Ureter (tissue), 1 donor: ENCODE measurements around a stretch of chr16.

DNA sequence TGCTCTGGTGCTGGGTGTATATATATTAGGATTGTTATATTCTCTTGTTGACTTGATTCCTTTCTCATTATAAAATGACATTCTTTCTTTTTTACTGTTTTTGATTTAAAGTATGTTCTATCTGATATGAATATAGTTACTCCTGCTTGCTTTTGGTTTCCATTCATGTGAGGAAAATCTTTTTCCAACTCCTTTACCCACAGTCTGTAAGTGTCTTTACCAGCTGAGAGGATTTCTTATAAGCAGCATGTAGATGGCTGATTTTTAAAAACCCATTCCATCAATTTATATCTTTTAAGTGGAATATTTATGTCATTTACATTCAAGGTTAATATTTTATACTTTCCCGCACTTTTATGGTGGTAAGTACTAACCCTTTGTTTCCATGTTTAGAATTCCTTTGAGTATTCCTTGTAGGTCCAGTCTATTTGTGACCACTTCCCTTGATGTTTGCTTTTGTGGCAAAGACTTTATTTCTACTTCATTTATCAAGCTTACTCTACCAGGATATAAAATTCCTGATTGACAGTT, 153.4 kb upstream of the NETO2 start:
- PRO-cap, result no peak

DNA sequence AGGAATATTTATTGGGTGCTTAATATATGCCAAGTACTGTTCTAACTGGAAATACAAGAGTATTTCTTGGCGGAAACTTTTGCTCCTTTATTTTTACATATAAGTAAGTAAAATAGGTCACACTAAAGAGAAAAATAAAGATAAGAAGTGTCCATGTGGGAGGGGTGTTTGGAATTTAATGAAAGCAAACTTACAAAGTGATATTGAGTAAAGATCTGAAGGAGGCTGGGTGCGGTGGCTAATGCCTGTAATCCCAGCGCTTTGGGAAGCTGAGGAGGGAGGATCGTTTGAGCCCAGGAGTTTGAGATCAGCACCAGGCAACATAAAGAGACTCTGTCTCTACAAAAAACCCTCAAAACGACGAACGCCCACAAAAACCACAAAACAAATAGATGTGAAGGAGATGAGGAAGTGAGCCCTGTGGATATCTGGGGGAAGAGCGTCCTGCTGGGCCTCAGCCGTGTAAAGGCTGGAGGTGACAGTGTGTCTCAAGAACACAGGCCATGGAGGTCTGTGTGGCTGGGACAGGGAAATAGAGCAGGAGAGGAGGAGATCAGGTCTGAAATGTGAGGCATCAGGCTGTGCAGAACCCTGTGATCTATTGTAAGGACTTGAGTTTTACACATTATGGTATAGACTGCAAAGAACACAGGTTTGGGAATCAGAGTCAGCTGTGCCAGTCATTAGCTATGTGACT, 68.8 kb downstream of the ITFG1 start:
- PRO-cap, result no peak

GRCh38 chr16:47463777-47464581, 2.8 kb downstream of the PHKB start:
- PRO-cap, result no peak

- PRO-cap, result no peak
Observed at GRCh38 chr16:47636628-47637770, 175.9 kb downstream of the PHKB start.

- PRO-cap, result no peak
Observed at GRCh38 chr16:47650761-47650968, 189.5 kb downstream of the PHKB start.

DNA sequence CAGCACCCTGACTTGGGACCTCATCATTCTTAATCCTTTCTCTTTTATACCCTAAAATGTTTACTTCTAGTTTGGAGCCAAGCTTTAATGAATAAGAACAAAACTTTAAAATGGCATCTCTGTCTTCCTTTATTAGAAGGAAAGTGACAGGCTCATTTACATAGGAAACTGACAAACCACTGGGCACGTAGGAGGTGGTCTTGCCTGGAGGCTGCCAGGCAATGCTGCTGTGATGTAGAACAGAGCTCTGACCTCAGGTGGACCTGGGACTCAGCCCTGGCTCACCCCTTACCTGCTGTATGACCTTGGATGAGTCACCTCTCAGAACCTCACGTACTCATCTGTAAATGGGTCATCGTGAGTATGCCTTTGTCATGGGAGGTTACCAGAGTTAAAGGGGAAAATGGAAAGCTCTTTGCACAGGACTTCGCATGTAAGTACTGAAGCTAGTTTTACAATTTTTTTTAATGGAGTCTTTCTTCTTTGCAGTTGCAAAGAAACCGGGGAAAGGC, 37.6 kb upstream of the LONP2 start:
- PRO-cap, result no peak

DNA sequence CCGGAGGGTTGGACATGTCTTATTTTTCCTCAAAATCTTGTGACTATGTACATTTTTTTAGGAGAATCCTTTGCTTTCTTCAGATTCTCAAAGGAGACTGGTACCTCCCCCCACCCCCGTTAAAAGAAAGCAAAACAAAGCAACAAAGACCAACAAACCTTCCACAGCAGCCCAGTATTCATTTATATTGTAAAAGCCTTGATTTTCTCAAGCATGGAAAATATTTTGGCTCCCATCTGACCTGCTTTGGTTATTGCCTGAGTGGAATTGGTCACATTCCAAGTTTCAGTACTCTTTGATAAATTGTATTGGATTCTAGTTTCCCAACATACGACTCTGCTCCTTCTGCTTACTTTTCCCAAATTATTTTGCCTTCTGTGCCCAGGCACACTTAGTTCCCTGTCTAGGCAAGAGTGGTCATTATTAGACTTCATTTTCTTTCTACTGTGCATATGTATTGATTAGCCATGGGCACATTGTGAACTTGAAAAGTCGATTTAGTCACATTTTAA, 1.3 kb downstream of the ABCC11 start:
- PRO-cap, result no peak

GRCh38 chr16:48269893-48270520, 22.7 kb upstream of the ABCC11 start:
- PRO-cap, result no peak

- PRO-cap, result no peak
Observed at GRCh38 chr16:48272824-48273394, 25.6 kb upstream of the ABCC11 start.

- PRO-cap, result no peak
Observed at GRCh38 chr16:48339009-48340278, 45.8 kb downstream of the SIAH1 start.

DNA sequence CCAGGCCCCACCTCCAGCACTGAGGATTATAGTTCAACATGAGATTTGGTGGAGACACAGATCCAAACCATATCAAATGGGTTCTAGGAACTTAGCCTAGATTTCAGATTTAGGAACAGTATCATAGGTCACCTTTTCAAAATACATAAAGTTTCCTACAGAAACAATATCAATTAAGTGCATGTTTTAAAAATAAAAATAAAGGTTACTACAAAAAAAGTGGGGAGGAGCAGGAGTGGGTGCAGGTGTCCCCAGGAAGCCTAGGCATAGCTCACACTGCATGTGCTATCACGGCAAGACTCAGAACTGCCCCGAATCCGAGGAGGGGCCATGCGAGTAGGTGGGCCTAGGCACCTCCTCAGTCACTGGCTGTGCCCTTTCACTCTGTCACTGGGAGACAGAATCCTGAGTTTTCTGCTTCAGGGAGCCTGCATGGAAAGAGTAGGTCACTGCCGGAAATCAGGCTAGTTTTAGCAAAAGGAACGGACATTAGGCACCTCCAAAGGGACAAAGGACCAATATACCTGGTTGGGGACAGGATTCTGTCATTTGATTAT, 43.6 kb downstream of the SIAH1 start:
- PRO-cap, result no peak

DNA sequence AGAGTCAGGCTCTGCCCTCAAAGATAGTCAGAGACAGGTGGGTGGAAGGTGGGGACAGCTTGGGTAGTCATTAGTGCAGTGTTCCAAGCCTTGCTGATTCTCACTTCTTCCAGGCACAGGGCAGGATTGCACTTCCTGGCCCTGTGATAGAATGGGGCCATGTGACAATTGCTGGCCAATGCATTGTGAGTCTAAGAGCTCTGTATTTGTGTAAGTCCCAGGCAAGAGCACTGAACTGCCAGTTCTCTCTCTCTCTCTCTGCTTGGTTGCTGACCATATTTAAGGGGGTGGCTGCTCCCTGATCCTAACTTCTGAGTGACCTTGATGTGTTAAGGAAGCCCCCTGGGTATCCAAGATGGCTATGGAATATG, 112.1 kb downstream of the C16orf78 start:
- PRO-cap, result no peak

DNA sequence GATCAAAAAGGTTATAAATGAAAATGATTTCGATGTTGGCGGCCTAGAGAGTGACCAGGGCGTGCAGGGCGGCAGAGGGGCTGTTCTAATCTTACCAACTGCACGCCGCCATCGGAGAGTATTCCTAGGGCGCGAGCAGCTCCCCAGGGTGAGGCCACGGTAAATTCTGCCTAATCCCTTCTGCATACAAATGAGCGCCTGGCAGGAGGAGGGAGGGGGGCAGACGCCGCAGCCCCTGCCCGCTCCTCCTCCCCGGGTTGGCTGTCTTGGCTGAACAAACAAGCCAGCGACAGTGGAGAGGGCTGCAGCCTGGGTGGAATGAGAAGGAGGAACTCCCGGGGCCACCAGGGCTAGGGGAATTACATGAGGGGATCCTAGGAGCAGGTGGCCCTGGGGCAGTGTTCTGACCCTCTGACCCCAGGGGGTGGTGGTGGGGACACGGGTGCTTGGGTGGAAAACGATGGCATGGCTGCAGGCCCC, 183.5 kb downstream of the C16orf78 start:
- PRO-cap, result no peak

GRCh38 chr16:49652071-49652970, 203.6 kb downstream of the ZNF423 start:
- PRO-cap, result no peak

DNA sequence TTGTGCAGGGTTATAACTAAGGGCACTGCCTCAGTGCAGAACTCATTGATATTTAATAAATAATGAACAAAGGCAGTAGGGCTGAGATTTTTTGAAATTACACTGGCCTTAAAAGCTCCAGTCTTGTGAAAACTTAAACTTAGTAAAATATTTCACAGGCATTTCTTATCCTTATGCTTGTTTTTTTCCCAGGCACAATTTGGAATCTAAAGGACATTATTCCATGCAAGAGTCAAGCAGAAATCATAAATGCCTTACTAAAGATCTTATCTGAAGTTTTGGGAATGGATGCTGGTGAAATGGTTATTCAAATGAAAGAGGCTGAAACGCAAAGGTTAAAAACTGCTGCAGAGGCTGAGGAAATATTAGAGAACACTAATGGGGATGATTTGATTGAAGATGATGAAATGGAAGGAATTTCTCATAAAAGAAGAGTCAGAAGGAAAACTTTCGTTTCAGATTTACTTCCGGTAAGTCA, 12.8 kb downstream of the HEATR3 start:
- PRO-cap, result no peak

DNA sequence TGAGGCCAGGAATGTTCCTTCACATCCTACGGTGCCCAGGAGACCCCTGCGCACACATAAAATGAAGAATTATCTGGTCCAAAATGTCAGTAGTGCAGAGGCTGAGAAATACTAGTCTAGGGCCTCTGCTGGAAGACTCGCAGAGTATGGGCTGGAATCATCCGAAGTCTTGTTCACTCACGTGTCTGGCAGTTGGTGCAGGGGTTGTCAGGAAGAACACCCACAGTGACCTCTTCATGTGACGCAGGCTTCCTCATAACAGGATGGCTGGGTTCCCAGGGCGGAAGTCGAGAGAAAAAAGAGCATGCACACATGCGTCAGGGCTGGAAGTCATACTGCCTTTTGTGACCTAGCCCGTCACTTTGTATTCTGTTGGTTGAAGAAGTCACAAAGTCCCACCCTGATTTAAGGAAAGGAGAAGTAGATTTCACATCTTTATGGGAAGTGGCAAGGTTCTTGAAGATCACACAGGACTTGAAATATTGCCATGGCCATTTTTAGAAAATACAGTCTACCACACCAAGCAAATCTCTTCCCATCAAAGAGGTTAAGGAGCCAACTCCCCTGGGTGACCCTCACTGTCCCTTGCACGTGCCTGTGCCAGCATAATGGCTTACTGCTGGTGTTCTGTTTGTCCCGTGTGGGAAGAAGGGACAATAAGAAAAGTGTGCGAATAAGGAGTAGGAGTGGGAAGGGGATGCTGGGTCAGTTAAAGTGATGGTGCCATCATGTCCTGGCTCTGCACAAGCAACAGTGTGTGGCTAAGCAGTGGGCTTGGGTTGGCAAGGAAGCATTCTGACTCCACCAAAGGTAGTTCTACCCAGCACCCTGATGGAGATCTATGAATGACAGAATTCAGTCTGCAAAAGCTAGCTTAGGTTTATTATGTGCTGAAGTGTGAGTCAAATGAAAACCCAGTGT, 28.0 kb downstream of the HEATR3 start:
- PRO-cap, result no peak

GRCh38 chr16:50185020-50185738, 32.1 kb downstream of the TENT4B start:
- PRO-cap, result no peak

GRCh38 chr16:50396063-50396511, 27.3 kb upstream of the BRD7 start:
- PRO-cap, result no peak

GRCh38 chr16:50597005-50597403, 48.8 kb downstream of the NKD1 start:
- PRO-cap, result no peak

DNA sequence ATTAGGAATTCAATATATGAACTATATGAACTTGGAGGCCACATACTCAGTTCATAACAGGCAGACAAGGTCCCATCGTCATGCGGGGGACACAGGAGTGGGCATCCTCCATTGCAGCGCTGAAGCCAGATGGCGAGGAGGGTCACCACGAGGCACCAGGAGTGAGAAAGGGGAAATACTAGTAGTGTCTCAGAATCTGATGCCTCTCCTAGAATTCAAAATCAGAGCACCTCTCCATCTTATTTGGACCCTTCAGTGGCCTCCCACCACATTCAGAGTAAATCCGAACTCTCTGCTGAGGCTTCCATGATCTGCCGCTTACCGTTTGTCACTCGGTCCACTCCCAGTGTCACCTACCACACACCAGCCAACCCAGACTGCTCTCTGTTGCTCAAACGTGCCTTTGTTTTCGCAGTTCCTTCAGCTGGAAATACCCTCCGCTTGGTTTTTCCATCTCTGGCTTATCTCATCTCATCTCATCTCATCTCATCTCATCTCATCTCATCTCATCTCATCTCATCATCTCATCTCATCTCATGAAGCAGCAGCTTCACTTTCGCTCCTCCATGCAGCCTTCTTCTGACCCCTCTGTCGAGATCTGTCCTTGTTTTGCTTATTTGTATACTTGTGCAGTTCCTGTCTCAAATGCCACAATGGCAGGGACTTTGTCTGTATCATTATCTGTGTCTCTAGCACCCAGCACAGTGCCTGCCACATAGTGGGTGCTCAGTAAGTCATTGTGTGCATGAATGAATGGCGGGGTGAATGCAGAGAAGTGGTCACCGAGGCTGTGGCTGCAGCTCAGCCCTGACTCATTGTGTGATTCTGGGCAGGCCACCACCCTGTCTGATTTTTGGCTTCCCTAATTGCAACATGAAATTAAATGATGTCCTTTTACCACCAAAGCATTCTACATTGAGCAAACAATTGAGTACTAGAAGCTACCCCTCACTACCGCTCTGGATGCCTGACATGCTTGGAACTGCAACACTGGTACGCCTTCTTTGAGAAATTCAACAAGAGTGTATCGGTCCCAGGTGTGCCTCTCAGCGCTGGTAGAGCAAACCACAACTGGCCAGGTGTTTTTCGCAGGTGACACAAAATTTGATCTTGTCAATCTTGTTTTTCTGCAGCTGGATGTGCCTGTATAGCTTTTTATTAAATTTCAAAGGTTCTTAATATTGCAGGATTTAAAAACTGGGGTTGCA, 3.9 kb upstream of the SNX20 start:
- PRO-cap, result no peak